Daoy (cell line): ENCODE data around the genes C1orf115 and HLX.

GRCh38 chr1:214351657-214352313 is 70.8 kb downstream of the SMYD2 start:
- RAMPAGE, long total RNA = no peak

DNA sequence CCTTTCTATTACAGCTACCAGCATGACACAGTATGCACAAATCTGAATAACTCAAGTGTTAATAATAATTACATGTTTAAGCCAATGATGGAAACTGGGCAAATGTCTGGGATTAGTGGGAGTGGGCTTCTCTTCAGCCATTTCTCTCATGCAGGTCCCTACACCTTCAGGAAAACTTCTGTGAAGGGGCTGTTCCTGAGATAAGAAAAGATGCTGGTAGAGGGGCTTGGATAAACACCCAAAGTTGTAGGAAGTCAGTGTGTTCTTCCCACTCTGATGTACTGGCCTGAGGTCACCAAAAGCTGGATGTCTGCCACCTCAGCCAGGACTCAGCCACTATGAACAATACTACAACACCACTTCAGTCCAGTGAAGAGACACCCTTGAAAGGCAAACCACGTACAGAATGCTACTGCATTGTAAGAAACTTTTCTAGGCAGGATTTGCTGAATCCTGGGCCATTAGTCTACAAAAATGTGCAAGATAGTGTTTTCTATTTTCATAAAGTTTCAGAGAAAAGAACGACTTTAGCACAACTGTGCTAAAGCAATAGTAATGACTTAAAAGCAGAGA is 2.5 kb downstream of the PTPN14 start:
- RAMPAGE, long total RNA = no peak

DNA sequence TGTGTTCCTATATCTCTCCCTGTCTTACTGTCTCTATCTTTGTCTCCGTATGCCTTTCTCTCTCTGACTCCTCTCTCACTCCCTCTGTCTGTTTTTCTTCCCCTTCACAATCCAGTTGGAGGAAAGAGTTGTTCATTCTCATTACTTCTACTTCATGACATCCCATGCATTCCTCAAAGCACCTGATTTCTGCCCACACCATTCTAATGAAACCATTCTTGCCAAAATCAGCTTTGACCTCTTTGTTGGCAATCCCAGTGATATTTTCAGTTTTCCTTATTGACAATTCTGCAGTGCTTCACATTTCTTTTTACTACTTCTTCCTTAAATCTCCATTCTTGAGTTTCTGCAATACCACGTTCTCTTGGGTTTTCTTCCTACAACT is 97.4 kb downstream of the ESRRG start:
- RAMPAGE, long total RNA = no peak

DNA sequence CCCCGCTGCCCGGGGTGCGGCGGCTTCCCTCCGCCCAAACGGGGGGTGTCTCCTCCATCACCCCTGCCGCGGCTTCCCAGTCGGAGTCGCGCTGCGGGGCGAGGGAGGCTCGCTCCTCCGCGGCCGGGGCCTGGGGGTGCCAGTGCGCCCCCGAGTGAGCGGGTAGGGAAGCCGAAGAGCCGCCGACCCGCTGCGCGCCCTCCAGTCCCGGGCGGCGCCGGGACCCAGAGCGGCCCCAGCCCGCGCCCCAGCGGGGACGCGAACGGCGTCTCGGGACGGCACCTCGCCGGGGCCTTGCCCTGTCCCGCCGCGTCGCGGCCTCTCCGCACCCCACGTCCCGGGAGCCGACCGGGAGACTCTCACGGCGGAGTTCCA is 120.4 kb upstream of the RRP15 start:
- RAMPAGE, long total RNA = no peak

DNA sequence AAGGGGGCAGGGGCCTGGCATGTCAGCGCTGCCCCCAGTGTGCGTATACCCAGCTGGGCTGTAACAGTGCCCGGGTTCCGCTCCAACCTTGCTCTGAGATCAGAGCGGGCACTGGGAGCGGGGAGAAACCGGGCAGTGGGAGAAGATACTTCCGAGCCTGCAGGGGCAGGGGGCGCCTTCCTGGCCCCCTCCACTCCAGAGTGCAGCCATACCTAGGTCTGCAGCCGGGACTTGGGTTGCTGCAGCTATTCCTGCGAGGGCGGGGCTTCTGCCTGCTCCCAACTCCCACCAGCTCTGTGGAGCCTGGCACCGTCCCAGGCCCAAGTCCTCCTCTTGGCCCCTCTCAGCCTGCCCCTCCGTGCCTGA is 21.4 kb upstream of the TGFB2 start:
- RAMPAGE, long total RNA = no peak

GRCh38 chr1:218480149-218480566 is 135.0 kb downstream of the TGFB2 start:
- RAMPAGE, long total RNA = no peak

DNA sequence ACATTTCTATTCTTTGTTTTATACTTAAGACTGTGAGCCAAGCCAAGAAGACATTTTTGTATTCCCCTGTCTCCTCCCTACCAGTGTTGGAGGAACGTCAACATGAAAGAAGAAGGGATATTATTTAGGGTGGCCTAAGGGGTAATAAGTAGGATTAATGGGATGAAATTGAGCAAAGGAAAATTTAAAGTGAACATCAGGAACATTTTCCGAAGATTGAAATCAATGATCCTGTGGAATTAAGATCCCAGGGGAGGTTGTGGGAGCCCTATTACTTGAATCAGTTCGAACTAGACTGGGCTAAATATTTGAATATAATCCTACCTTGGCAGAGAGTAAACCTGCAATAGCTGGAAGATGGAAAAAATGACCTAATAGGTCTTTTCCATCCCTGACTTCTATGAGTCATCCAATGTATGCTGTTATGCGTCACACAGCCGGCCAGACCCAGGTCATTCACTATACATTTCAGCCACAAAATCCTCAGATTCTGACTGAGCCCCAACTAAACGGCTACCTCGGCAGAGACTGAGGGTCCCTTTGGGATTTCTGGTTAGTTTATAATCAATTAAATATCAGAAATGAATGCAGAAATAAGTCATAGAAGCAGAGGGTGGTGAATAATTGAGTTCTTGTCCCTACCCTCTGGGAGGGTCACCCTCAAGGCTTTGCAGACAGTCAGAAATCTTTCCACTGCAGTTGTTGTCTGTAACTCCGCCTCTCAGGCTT is 240.3 kb downstream of the TGFB2 start:
- RAMPAGE, long total RNA = no peak

GRCh38 chr1:219958837-219959545 is 30.6 kb upstream of the SLC30A10 start:
- RAMPAGE, long total RNA = no peak

DNA sequence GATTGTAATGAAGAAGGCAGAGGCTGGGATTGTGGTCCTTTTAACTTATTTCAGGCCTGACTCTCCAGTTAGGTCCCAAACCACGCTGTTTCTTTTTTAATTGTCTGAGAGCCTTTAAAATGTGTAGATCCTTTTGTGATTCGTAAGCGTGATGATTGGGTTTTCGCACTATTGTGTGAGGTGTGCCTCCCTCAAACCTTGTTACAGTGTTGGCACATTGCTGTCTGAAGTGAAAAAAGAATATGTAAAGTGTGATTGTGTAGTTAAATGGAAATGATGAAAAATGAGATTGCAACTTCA is 43.1 kb downstream of the IARS2 start:
- RAMPAGE, long total RNA = no peak

- RAMPAGE, long total RNA = no peak
These were observed at the start of gene C1orf115 for GRCh38 chr1:220690071-220690847. TSS of gene C1orf115 (plus strand) at chr1:220690363.

DNA sequence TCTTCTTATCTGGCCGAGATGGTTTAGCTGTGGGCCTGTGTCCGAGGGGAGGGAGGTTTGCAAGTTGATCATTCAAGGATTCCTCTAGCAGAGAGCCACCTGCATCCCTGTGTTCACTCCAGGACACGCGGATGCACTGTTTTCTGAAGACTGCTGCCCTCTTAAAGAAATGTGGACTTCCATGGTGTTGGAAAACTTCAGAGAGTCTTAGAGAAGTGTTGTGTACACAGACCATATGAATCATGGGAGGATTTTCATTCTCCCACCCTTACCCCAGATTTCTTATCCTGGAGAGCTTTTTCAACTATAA is 1.6 kb downstream of the MTARC2 start:
- RAMPAGE, long total RNA = no peak

- RAMPAGE, long total RNA = no peak
These were observed 2.5 kb downstream of the MTARC2 start for GRCh38 chr1:220750690-220750937.

DNA sequence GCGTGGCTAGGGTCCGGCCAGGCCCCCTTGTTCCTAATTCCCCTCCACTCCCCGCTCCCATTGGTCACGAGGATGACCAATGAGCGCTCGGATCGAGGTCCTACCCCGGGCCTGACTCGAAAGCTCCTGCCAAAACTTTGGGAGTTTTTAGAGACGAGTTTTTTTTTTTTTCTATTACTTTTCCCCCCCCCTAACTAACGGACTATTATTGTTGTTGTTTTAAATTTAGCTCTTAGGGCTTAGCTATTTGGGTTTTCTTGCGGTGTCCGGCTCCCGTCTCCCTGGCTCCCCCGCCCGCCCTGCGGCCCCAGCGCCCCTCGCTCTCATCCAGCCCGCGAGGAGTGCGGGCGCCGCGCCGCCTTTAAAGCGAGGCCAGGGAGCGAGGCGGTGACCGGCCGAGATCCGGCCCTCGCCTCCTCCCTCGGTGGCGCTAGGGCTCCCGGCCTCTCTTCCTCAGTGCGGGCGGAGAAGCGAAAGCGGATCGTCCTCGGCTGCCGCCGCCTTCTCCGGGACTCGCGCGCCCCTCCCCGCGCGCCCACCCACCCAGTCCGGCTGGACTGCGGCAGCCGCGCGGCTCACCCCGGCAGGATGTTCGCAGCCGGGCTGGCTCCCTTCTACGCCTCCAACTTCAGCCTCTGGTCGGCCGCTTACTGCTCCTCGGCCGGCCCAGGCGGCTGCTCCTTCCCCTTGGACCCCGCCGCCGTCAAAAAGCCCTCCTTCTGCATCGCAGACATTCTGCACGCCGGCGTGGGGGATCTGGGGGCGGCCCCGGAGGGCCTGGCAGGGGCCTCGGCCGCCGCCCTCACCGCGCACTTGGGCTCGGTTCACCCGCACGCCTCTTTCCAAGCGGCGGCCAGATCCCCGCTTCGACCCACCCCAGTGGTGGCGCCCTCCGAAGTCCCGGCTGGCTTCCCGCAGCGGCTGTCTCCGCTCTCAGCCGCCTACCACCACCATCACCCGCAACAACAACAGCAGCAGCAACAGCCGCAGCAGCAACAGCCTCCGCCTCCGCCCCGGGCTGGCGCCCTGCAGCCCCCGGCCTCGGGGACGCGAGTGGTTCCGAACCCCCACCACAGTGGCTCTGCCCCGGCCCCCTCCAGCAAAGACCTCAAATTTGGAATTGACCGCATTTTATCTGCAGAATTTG is at the start of gene HLX:
Gene HLX, plus strand, starts transcription at position 174 of the 1,147 bp plus-strand sequence.
- RAMPAGE, long total RNA = no peak

DNA sequence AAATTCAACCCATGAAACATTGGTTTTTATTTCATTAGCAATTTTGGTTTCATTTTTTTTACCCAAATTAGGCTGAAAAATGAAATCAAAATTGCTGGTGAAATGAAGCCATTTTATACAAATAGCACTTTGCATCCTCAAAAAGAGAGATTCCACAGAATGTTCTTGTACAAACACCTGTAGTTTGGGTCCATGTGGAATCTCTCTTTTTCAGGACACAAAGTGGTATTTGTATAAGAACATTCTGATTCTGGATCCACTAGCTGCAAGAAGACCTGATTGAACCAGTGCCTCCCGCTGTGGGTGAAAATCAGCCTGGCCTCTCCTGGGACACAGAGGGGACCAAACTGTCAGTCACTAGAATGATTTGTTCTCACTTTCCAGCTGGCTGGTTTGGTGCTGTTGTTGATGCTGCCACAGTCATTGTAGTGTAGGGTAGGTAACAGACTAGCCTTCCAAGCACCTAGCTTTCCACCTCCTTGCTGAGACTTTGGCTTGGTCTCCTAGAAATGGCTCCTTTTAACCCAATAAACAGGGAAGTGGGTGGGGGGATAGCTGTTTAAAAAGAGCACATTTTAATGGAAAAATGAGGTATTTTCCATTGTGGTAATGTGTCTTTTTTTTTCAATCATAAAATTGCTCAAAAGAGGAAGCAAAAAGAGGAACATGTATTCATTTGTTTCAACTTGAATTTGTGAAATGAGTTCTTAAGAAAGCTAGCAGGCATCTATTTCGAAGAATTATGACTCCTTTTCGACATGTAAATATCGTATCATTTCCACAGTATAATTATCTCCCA is 189.9 kb downstream of the HLX start:
- RAMPAGE, long total RNA = no peak

DNA sequence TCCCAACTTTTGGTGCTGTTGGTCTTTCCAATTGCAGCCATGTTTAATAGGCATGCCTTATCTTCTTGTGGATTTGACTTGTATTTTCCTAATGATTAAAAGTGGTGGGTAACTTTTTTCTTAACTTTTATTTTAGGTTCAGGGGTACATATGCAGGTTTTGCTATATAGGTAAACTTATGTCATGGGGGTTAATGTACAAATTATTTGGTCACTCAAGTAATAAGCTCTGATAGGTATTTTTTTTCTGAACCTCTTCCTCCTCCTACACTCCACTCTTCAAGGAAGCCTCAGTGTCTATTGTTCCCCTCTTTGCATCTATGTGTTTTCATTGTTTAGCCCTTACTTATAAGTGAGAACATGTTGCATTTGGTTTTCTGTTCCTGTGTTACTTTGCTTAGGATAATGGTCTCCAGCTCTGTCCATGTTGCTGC is 429.1 kb downstream of the DUSP10 start:
- RAMPAGE, long total RNA = no peak

GRCh38 chr1:221707937-221708584 is 33.8 kb downstream of the DUSP10 start:
- RAMPAGE, long total RNA = no peak

GRCh38 chr1:221713113-221713482 is 28.8 kb downstream of the DUSP10 start:
- RAMPAGE, long total RNA = no peak

DNA sequence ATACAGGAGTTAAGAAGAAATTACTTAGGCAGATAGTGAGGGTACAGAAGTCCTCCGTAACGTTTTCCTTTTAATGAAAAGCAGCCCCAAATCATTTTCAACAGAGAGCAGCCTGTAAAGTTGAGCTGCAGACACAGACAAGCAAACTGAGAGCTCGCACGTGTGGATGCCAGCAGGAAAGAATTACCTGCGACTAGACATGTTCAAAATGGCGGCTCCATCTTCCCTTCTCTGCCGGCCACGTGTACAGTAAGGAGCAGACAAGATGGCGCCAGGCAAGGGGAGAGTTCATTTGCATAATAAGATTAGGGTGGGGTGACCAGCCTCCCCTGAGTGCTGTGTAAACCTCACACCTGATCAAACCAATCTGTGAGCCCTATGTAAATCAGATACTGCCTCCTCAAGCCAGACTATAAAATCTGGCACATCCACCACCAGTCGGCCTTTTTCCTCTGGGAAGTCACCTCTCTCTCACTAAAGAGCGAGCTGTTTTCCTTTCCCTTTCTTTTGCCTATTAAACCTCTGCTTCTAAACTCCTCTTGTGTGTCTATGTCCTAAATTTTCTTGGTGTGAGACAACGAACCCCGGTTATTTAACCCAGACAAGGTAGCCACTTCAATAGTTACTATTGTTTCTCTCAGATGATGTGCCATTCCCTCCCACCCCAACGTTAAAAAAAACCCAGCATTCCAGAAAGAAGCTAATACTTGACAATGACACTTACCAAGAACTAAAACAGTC is 27.5 kb downstream of the DUSP10 start:
- RAMPAGE, long total RNA = no peak

DNA sequence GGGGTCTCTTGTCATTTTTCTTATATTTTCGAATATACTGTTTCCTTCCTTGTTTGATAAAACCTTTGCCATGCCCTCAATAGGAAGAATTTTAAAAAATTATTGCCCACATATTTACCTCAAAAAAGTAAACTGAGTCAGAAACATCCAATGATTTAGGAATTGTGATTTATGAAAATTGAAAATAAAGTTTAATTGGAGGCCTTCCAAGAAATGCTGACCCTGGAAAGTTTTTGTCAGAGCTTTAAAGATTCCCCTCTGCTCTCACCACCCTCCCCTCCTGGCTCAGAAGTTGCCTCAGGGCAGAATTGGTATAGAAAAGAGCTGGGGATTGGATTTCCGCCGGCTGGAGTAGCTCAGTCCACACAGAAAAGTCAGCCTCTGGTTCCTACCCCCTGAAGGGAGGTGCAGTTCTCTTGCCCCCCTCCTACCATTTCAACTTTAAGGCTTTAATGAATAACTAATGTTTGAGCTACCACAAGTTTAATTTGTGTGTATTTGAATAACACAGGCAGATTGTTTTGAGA is 26.8 kb downstream of the DUSP10 start:
- RAMPAGE, long total RNA = no peak

DNA sequence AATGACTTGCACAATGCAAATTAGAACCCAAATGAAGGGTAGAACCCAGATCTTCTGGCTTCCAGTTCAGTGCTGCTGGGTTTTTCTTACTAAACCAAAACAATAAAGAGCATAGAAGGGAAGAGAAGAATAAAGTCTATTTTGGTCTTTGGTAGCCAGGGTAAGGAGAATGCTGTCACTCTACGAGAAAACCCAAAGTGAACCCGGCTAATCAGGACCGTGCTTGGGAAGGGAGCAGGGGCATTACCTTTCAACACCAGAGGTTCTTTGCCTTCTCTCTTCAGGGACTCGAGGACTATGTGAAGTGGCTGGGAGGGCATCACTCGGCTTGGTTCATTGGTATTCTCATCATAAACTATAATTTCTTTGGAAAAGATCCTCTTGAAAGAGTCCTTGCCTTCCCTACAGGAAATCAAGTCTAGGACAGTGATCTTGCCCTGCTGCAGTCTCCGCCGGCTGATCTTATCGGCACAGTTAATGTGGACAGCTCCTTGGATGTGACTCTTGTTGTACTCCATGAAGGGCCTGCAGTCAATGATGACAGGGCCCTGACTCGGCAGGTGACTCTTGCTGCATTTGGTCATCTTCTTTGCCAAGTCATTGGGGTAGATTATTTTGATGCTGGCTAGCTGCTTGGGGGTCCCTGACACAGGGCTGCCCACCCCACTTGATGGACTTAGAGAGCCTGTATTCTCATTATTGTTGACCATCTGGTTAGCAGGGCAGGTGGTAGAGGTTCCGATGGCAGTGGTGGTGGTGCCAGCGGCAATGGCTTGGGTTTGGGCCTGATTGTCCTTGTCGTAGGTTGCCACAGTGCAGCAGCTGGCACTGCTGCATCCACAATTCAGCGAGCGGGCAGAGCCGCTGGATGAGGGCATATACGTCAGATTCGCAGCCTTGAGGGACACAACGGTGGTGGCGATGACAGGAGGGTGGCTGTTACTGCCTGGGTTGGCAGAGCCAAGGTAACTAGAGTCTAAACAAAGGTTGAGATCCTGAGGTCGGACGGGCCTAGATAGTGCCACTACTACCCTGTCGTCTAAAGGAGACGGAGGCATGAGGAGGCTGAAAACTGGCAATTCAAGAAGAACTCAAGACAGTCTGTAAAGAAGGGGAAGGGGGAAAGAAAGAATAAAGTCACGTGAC is 2.8 kb downstream of the DUSP10 start:
- RAMPAGE, long total RNA = no peak